Placental epithelial cell (primary cell): ENCODE measurements around the gene KCNMB1.

- CAGE, long polyA plus RNA = no peak
These were observed 52.1 kb upstream of the RARS1 start for GRCh38 chr5:168434157-168434544.

DNA sequence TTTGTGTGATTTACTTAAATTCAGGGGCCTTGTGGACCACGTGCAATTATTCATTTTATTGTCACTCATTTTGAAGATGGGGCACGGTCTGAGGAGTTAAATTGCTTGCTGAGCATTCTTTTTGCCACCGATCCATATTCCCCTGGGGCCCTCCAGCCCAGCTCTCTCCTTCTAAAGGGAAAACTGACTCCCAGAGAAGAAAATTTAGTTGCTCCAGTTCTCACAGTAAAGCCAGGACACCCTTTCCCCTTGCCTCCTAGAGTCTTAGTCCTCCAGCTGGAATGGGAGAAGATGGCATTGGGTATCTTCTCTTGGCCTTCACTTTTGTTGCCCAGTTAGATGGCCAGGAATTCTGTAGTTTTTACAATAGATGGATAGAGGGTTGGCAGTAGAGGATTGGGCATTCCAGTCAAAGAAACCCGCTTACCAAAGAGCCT is 1.1 kb upstream of the PANK3 start:
- CAGE, long polyA plus RNA = no peak

DNA sequence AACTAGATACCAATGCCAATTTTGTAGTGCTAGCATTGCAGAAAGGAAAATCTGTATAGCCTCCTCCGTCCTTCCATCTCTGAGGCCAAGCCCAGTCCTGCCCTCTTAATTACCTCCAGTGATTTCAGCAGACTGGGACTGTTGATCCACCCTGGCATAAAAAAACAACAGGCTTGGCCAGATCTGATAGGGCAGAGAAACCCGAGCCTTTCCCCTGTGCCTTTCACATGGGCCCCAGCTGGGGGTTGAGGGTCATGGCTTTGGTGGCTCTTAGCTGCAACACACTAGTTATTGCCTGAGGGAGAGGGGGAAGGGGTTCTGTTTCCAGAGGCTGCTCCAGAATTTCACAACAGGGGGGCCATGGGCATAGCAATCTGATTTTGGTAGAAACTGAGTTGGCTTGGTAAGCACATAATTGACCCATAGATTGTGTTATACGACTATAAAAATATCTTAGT is 21.2 kb upstream of the PANK3 start:
- CAGE, long polyA plus RNA = no peak

GRCh38 chr5:168667531-168667810 is 88.3 kb upstream of the PANK3 start:
- CAGE, long polyA plus RNA = no peak

GRCh38 chr5:168798011-168798288 is 218.8 kb upstream of the PANK3 start:
- CAGE, long polyA plus RNA = no peak

DNA sequence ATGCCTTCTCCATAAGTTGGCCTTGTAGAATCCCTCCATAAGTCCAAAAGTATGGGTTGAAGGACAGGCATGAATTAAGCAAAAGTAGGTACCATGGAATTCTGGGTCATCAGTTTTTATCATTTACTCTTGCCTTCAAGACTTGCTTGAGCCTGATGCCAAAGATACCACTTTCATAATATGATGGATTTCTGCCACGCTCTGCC is 16.3 kb upstream of the FOXI1 start:
- CAGE, long polyA plus RNA = no peak

- CAGE, long polyA plus RNA = no peak
These were observed 10.9 kb downstream of the LCP2 start for GRCh38 chr5:170286636-170287066.

- CAGE, long polyA plus RNA = no peak
These were observed 1.4 kb downstream of the LCP2 start for GRCh38 chr5:170296198-170296484.

DNA sequence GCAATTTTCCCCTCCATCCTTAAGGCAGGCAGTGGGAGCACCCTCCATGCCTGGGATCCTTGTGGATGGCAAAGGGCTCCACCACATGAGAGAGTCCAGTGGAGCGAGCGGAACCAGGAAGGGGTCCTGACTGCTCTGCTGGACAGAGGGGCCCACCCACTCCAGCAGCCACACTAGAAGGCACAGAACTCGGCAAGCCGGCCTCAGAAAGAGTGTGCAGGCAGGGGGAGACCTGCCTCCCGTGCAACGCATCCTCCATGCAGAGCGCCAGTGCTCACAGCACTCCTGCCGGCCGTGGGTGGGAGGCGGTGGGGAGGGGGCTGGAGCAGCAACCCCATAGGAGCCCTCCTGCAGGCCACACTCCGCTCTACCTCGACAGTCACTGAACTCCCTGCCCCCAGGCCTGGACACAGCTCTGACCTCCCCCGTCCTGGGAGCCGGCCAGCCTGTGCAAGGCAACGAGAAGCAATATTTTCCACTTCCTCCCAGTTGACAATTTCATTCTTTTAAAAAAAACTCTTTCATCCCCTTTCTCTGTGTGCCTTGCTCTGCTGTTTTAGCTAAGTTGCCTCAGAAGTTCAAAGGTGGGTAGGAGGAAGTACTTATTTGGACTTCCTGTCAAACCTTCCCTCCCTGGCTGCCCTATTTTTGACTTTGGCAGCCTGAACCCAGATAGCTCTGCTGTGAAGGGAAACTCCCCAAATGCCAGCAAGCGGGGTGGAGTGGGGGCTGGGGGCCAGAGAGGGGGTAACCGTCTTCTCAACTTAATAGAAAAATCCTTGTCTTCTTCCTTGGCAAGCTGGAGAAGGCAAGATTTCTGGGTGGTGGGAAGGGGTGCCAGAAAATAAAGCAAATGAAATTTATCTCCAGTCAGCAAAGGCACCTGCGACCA is 5.4 kb upstream of the LCP2 start:
- CAGE, long polyA plus RNA = no peak

GRCh38 chr5:170385985-170386554 is 3.1 kb downstream of the KCNMB1 start:
- CAGE, long polyA plus RNA = no peak

GRCh38 chr5:170388408-170388816 is 755 bp downstream of the KCNMB1 start:
- CAGE, long polyA plus RNA = no peak

- CAGE, long polyA plus RNA = no peak
These were observed at the start of gene KCNMB1 for GRCh38 chr5:170388883-170389908. TSS of gene KCNMB1 (minus strand) at chr5:170389367.

- CAGE, long polyA plus RNA = no peak
These were observed 5.0 kb downstream of the GABRP start for GRCh38 chr5:170788498-170788972.

GRCh38 chr5:171386764-171387206 is 864 bp upstream of the NPM1 start:
- CAGE, long polyA plus RNA = no peak

GRCh38 chr5:171388246-171388948 is 748 bp downstream of the NPM1 start:
- CAGE, long polyA plus RNA = no peak

DNA sequence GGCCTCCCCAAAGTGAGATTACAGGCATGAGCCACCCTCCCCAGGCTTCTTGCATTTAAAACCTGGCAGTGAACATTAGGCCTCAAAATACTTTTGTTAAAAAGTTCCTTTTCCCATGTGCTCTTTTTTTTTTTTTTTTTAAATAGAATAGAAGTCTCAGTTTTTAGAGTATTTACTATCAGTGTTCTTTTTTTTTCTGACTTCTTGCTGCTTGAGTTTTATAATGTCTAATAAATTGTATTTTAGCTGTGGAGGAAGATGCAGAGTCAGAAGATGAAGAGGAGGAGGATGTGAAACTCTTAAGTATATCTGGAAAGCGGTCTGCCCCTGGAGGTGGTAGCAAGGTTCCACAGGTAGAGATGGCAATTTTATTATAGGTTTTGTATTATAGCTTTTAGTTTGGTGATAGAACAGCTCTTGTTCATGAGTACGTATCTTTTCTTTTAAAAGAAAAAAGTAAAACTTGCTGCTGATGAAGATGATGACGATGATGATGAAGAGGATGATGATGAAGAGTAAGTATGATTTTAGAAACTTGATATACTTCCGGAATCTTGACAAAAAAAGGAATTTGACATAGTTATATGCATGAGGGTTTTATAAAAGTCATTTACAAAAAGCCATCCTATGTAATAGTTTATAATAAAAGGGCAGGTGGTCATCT is 4.9 kb downstream of the NPM1 start:
- CAGE, long polyA plus RNA = no peak

DNA sequence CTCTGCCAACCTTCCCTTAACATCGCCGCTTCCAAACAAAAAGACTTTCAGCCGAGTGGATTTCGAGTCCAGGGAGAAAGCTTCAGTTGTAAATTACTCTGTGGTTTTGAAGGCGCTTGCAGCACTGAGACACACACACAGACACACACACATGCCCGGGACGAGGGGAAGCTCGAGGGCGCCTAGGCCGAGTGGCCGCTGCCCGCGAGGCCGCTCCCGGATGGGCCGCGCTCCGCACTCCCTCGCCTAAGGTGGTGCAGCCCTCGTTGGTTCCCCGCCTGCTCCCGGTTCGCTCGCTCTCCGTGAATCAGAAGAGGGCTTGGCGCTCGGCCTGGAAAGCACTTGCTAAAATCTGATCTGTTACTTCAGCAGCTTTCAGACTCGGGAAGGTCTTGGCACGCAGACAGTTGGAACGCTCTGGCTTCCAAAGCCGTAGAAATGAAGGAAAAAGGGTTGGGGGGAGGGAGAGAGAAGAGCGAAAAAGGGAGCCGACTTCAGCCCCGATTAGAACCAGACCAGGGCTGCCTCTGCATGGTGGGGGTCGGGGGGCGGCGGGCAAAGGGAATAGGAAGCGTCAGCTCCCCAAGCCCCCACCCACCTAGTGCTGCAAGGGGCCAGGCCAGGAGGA is 1.5 kb downstream of the FGF18 start:
- CAGE, long polyA plus RNA = no peak

GRCh38 chr5:171445744-171446229 is 26.3 kb downstream of the FGF18 start:
- CAGE, long polyA plus RNA = no peak

- CAGE, long polyA plus RNA = no peak
These were observed 176.9 kb downstream of the FGF18 start for GRCh38 chr5:171596032-171597062.

GRCh38 chr5:171625797-171626119 is 159.9 kb upstream of the SMIM23 start:
- CAGE, long polyA plus RNA = no peak